Measurements from ENCODE around the genes NHEJ1 and TUBA4B.

DNA sequence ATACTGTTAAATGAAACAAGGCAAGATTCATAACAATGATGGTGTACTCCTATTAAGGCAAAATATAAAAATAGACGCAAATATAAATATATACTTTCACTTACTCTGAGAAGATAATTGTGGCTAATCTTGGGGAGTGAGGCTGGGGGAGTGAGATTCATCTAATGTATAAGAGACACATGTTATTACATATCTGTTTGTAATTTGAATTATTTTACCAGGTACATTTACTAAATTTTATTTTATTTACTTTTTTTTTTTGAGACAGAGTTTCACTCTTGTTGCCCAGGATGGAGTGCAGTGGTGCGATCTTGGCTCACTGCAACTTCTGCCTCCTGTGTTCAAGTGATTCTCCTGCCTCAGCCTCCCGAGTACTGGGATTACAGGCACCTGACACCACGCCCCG, 8.9 kb upstream of the VIL1 start:
- RAMPAGE, long total RNA = no peak
- RRBS = no CpG with 5 or more reads among the region's 5 CpGs

DNA sequence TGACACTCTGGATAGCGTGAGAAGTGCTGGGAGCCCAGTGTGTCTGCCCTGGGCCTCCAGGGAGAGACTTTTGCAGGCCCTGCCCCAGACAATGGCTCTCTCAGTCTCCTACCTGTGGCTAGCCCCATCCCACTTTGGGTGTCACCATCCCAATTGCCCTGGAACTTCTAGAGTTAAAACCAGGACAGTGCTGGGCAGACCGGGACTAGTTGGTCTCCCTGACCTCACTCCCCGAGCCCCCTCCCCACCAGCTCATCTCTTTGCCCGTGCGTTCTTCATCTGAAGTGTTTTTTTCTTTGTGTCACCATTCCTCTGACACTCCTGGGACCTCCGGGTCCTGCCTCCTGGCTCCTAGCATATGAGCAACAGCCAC, 354 bp downstream of the VIL1 start:
- RAMPAGE, long total RNA = no peak
- RRBS = no CpG with 5 or more reads among the region's 6 CpGs

GRCh38 chr2:218422409-218422692, 3.4 kb downstream of the VIL1 start:
- RAMPAGE, long total RNA = no peak
- RRBS = no CpG with 5 or more reads among the region's 3 CpGs

GRCh38 chr2:218549549-218550056, 18.5 kb downstream of the USP37 start:
- RAMPAGE, long total RNA = no peak
- RRBS = no CpG with 5 or more reads among the region's 8 CpGs

GRCh38 chr2:218598402-218598968, 9.2 kb upstream of the PLCD4 start:
- RAMPAGE, long total RNA = no peak
- RRBS = no CpG with 5 or more reads among the region's 5 CpGs

- RAMPAGE, long total RNA = no peak
- RRBS = no CpG with 5 or more reads among the region's 4 CpGs
These were observed 22.7 kb downstream of the PLCD4 start for GRCh38 chr2:218630328-218630841.

DNA sequence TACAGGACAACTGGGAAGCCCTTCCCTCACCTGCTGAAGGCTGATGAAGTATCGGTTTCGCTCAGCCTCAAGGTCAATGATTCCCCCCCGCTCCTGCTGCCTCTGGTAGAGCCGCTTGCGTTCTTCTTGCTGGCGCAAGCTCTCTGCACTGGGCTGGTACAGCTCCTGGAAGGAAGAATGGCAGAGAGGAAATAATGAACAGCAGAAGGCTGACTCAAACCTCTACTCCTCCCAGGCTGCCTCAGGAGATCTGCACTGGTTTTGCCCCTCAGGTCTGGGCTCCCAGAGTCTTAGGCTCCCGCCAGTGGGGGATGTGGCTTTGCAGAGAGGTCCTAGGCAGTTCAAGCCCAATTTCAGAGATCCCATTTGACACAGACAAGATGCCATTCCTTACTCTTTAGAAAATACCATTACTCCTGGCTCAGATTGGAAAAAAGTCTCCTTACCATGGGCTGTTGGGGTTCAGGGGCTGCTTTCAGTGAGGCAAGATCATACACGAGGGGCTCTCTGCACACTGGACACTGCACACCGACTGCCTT, 5.3 kb downstream of the BCS1L start:
- RAMPAGE, long total RNA = no peak
- RRBS = no CpG with 5 or more reads among the region's 9 CpGs

DNA sequence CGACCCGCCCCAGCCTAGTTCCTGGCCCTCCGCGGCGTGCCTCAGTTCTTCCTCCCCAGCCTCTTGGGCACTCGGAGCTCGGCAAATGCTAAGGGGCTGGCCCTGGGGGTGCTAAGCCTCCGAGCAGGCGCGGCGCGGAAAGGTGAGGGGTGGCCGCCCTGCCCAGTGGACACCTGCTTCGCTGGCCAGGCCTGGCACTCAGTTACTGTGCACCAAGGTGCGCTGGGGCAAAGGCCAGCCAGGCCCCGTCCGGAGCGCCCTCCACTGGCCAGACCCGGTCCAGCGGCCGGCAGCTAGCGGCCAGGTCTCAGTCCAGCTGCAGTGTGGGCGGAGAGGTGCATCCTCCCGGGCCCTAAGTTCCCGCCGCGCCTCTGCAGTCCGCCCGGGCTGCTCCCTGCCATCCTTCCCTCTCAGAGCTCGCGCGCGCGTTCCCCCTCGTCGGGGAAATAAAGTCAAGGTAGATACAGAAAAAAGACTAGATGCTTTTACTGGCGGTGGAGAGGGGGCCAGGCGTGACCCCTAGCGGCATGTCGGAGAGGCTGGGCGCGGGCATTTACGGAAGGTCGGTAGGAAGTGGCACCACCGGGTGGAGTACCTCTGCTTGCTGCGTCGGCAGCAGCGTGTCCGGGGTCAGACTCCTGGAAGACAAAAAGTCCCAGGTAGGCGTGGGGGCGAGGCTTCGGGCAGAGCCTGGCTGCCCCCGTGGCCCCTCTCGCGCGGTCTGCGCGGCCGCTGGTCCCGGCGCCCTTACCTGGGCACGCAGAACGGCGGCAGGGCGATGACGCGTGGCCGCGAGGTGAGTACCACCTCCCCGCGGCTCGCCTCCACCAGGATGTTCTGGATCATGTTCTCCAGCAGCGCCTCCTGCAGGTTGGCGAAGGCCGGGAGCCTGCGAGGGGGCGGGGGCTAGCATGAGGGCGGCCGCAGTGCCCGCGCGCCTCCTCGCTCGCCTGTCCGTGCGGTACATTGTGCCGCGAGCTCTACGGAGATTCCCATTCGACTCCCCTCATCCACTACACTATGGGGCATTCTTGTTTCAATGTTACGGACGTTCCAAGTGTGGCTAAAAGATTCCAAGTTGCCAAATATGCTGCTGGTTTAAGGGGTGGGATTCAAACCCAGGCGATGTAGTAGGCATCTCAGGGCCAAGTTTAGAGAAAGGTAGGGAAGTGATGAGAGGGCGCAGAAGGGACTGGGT, 9.6 kb upstream of the CRYBA2 start:
- RAMPAGE, long total RNA = no peak
- RRBS = 1% methylated on average over 9 of the region's 94 CpGs

- RAMPAGE, long total RNA = no peak
- RRBS = no CpG with 5 or more reads among the region's 6 CpGs
These were observed 8.0 kb upstream of the CFAP65 start for GRCh38 chr2:219049257-219049715.

DNA sequence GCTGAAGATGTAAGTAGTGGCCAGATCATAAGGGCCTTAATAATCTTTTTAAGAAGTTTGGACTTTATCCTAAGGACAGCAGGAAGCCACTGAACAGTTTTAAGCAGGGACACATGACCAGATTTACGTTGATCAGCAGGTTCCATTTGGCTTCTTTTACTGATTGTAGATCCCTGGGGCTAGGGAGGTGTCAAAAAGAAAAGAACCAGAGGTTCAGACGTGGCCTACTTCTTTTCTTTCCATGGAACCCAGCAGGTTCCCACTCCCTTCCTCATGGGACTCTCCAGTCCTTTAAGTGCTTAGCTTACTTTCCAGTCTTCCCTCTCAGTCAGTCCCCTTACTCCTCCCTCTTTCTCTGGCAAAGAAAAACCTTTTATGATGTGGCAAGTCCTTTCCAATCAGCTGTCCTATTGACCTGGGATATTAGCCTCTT, 33.6 kb downstream of the NHEJ1 start:
- RAMPAGE, long total RNA = no peak
- RRBS = no CpG with 5 or more reads among the region's 2 CpGs

DNA sequence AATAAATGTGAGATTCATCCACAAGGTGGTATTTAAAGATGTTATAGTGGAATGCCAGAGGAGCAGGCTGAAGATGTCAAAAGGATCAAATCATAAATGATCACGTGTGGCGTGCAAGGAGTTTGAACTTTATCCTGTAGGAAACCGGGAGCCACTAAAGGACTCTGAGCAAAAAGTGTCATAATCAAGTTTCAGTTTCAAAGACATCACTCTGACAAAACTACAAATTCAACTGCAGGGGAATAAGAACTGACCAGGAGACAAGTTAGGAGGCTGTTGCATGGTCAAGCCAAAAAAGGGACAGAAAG, 19.9 kb downstream of the NHEJ1 start:
- RAMPAGE, long total RNA = no peak
- RRBS = no CpG with 5 or more reads among the region's 3 CpGs

GRCh38 chr2:219160129-219161037, at the start of gene NHEJ1:
Gene NHEJ1, minus strand, starts transcription at chr2:219160815.
- RAMPAGE, long total RNA = no peak
- RRBS = under 1% methylated on average over 21 of the region's 76 CpGs

GRCh38 chr2:219244905-219245287, 348 bp downstream of the GLB1L start:
- RAMPAGE, long total RNA = no peak
- RRBS = no CpG with 5 or more reads among the region's 9 CpGs

DNA sequence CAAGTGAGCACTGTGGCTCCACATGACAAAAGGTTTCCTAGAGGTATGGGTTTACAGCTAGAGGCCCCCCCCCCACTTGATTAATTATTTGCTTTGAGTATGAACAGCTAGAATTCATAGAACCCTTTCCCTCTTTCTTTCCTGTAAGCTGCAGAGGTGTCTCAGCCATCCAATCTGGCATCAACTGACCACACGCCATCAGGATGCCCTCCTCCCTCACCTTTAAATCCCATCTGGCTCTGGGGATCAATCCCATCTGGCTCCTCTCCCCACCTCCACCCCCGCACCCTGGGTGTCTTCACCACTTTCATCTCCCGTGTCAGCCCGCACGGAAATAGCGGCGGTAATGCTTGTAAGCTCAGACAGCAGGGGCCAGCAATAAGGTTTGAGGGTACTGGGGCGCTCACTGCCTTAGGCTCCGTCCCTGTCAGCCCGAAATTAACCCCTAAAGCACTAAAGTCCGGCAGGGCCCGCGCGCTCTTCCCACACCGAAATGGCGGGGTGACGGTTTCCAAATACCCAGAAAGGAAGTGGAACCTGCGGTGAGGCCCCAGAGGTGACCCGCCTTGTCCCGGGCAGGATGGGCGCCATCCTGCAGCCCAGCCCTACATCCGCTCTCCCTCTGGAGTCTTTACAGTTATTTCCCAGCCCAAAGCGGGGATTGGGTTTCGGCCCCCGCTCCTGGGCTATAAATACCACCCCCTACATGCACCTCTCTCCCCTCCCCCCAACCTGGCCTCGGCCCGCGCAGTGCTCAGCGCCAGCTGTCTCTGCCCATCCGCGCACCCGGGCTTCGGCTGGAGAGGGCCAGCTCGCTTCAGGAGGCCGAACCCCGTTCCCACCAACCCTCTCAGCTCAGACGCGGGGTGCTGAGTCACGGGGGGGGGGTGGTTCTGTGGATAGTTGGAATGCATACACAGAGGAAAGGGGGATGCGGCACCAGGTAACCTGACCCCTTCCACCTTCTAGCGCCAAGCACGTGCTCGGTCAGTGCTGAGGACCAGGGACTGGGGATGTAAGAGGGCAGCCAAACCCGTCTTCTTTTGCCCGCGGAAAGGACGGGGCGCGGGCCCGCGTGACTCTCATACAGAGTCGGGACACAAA, at the start of gene TUBA4B:
Gene TUBA4B (plus strand): TSS at position 767 of the 1,104 bp plus-strand sequence.
- RAMPAGE, long total RNA = start-site peak on the minus strand centred at position 806 of the sequence, 34 bp wide, 24 and 48 reads in 2 replicates
- RRBS = no CpG with 5 or more reads among the region's 52 CpGs

GRCh38 chr2:219294417-219295560, 14.4 kb downstream of the PTPRN start:
- RAMPAGE, long total RNA = no peak
- RRBS = 4% methylated on average over 31 of the region's 72 CpGs

- RAMPAGE, long total RNA = no peak
- RRBS = no CpG with 5 or more reads among the region's 12 CpGs
These were observed 908 bp downstream of the DNPEP start for GRCh38 chr2:219386806-219387202.

DNA sequence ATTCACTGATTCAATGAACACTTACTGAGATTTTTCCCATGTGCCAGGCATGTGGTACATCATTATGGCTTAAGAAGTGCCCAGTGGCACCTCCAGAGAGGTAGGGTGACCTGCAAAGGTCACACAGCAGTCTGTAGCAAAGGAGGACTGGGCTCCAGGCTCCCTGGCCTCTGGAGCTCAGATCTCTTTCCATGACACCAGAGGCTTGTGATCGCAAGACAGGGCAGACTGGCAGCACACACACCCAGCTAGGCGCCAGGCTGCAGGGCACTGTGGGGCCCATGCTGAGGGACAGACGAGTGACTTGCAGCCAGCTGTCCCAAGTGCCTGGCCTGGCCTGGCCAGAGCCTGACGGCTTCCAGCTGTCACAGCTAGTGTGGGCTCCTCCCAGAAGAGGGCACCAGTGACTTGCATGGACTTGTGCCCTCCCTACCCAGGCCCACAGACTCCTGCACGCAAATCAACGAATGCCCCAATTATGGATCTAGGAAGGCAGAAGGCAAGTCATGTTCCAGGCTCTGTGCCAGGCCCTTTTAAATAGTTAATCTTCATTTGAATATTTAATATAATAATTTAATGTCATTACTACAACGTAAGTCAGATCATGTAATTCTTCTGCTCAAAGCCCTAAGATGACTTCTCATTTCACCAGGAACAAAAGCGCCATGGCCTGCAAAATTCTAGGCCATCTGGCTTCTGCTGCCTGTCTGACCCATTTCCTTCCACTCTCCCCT, 3.9 kb upstream of the SPEG start:
- RAMPAGE, long total RNA = no peak
- RRBS = no CpG with 5 or more reads among the region's 8 CpGs

- RAMPAGE, long total RNA = no peak
- RRBS = no CpG with 5 or more reads among the region's 4 CpGs
These were observed 1.1 kb downstream of the SPEG start for GRCh38 chr2:219435756-219436058.

- RAMPAGE, long total RNA = no peak
- RRBS = no CpG with 5 or more reads among the region's 1 CpG
These were observed 6.3 kb downstream of the SPEG start for GRCh38 chr2:219441048-219441314.

DNA sequence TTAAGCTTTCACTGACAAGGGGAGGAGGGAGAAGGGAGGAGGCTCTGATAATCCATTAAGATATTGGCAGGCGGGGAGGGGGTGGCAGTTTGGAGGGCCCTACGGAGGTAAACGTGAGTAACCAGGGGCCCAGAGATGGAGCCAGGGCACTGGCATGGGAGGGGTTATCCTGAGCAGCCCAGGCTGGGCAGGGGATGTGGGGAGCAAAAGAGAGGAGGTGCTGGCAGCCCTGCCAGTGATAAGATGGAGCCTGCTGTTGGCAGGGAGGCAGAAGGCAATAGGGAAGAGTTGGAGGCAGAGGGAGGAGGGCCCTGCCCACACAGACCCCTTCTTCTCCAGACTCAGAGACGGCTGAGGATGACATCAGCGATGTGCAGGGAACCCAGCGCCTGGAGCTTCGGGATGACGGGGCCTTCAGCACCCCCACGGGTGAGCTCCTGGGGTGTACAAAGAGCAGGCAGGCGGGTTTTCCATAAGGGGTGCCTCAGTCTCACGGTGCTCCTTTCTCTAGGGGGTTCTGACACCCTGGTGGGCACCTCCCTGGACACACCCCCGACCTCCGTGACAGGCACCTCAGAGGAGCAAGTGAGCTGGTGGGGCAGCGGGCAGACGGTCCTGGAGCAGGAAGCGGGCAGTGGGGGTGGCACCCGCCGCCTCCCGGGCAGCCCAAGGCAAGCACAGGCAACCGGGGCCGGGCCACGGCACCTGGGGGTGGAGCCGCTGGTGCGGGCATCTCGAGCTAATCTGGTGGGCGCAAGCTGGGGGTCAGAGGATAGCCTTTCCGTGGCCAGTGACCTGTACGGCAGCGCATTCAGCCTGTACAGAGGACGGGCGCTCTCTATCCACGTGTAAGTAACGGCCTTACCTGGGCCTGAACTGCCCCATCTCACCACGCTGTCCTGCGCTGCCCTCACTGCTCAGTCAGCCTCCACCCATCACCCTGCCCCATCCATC, 9.9 kb downstream of the SPEG start:
- RAMPAGE, long total RNA = no peak
- RRBS = no CpG with 5 or more reads among the region's 35 CpGs

All from kidney epithelial cell (primary cell).